ENCODE results near the gene CCND3.

DNA sequence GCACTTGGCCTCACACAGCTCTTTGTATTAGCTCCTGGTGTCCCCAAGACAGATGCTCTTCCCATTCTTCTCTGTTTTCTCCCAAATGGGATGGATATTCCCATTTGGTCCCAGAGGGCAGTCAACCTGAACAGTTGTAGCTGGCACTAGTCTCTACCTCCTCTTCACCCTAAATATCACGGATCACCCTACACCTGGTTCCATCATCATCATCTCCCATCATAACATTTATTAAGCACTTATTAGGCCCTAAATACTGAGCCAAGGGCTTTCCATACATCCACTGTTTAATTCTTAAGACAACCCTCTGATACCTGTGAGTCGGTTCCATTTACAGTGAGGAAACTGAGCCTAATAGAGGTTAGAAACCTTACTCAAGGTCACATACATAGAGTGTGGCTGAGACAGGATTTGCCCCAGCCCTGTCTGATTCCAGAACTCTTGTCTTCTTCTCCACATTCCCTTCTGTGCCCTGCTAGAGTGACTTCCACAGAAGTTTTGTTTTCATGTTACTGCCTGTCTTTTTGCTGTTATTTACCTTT is 15.4 kb downstream of the TREM1 start:
- RRBS: no CpG with 5 or more reads among the region's 2 CpGs

DNA sequence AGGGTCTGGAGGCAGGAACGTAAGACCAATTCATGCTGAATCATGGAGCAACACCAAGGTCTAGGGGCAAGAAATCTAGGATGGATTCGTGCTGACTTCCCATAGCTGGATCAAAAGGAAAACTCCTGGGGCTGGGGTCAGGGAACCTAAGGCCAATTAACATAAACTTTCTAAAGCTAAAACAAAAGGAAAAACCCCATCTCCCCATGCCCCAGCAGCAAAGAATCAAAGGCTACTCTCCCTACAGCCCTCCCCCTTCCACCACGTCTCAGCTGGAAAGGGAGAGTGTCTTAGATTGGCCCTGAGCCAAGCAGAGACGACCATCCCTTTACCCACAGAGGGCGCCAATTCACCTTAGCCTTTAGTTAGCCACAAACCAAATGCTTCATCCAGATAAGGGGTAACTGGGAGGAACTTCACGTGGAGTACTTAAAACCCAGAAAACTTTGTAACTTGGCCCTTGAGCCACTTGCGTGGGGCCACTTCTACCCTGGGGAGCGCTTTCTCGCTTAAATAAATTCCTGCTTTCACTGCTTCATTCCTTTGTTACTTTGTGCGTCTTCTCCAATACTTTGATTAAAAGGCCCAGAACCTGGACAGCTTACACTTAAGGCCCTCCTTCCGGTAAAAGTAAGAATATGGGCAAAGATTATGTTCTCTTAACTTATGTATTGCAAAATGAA is 7.5 kb downstream of the TREM1 start:
- RRBS: no CpG with 5 or more reads among the region's 11 CpGs

DNA sequence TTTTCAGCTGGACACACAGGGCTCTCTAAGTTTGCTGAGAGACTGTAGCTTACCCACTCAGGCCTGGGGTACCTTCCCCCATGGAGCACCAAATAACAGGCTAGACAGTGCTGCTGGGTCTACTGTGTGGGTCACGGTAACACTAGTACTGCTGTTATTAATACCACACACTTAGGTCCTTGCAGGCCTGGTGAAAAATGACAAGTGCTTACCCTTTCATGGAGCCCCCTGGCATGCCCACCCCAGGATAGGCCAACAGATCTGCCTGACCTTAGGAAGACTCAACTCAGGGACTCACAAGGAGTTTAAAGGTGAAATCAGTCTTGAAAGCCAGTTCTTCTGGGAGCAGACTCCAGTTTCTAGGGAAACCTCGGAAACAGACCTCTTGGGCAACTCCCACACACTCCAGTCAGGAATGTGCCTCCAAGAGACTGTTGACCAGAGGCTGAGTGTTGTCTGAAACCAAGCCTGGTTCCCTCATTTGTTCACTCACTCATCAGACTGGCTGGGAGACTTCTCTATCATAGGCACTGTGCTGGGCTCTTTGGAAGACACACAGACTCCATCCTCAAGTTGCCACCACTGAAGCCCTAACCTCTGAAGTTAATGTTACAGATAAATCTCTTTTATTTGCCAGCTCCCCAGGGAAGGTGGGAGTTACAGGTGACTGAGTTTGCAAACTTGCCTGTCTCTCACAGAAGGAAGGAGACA is 1.8 kb downstream of the TREM1 start:
- RRBS: no CpG with 5 or more reads among the region's 2 CpGs

DNA sequence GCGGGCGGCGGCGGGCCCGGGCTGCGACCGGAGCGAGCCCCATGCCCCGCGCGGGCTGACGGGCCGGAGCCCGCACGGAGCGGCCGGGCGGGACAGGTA is 440 bp downstream of the FOXP4 start:
- RRBS: 2% methylated on average over 7 of the region's 18 CpGs

- RRBS: no CpG with 5 or more reads among the region's 10 CpGs
These were observed 45.2 kb downstream of the FOXP4 start for GRCh38 chr6:41591220-41592025.

GRCh38 chr6:41599126-41600349 is 38.7 kb upstream of the MDFI start:
- RRBS: 56% methylated on average over 2 of the region's 28 CpGs

DNA sequence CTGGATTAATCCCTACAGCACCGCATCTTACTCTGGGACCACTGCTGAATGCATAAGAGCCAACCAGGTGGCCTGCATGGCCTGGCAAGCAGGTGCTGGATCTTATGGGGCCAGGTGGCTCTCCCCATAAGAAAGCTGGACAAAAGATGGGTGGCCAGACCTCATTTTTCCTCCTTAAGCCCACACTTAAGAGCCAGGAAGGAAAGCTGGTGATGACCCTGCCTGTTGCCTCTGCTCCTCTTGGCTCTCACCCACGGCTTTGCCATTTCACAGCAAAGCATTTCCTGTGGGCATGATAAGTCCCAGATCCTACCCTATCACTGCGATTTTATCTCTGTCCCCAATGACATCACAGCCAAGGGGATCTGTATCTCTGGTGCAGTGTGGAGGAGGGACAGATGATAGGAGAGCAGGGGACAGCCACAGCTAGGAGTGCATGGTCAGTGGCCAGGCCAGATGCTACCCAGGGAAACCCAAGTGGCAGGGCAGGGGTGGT is 5.0 kb downstream of the TFEB start:
- RRBS: no CpG with 5 or more reads among the region's 3 CpGs

DNA sequence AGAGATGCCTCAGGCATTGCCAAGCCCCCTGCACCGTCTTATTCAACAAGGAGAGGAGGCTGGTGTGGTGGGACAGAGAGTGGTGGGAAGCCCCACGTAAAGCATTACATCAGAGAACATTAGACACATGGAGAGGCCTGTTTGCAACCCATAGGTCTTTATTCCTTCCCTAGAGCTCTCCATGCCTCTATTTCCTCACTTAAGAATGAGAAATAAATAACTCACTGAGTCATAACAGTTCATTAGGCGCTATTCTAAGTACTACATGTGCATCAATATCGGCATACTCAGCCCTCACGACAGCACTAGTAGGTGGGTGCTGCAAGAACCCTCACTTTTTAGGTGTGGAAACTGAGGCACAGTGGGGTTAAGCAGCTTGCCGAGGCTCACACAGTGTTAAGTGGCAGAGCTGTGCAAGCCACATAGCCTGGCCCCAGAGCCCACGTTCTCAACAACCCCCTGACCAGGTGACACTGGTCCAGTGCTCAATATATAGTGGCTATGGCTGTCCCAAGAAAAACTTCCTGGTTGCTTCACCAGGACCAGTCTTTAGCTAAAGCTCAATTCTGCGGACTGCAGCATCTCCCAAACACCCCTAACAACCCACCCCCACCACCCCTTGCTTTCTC is 4.4 kb downstream of the TFEB start:
- RRBS: no CpG with 5 or more reads among the region's 8 CpGs

GRCh38 chr6:41917336-41918092 is 3.4 kb downstream of the MED20 start:
- RRBS: no CpG with 5 or more reads among the region's 11 CpGs

GRCh38 chr6:41941204-41942375 is at the start of gene CCND3:
TSS of gene CCND3 (minus strand) at chr6:41941808.
- RRBS: under 1% methylated on average over 18 of the region's 103 CpGs

DNA sequence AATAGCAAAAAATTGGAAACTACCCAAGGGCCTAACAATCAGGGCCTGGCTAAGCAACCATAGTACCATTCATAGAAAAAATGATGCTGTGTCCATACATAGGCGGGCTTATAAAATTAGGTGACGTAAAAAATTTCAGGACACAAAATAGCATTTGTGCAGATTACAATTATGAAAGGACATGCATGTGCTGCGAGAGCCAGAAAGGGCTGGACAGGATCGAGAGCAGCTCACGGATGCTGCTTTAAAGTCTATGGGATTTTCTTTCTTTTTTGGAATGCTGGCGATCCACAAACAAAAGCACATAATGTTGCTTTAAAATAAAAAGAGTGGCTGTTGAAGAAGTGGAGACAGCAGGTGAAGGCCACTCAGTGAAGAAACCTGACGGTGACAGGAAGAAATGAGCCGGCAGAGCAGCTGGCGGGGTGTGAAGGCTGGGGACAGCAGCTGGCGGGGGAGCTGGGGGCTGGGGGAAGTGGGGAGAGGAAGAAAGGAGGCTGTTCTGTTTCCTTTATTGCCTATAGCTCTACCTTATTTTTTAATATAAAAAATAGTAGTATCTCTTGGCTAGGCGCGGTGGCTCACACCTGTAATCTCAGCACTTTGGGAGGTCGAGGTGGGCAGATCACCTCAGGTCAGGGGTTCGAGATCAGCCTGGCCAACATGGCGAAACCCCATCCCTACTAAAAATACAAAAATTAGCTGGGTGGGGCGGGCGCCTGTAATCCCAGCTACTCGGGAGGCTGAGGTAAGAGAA is 42.6 kb upstream of the TAF8 start:
- RRBS: no CpG with 5 or more reads among the region's 18 CpGs

GRCh38 chr6:42016854-42017691 is 33.3 kb upstream of the TAF8 start:
- RRBS: no CpG with 5 or more reads among the region's 5 CpGs

- RRBS: no CpG with 5 or more reads among the region's 15 CpGs
These were observed 4.6 kb upstream of the TAF8 start for GRCh38 chr6:42045395-42046494.

- RRBS: 9% methylated on average over 2 of the region's 7 CpGs
These were observed 5.1 kb downstream of the C6orf132 start for GRCh38 chr6:42137258-42137753.

GRCh38 chr6:42140767-42142060 is 1.2 kb downstream of the C6orf132 start:
- RRBS: no CpG with 5 or more reads among the region's 20 CpGs

DNA sequence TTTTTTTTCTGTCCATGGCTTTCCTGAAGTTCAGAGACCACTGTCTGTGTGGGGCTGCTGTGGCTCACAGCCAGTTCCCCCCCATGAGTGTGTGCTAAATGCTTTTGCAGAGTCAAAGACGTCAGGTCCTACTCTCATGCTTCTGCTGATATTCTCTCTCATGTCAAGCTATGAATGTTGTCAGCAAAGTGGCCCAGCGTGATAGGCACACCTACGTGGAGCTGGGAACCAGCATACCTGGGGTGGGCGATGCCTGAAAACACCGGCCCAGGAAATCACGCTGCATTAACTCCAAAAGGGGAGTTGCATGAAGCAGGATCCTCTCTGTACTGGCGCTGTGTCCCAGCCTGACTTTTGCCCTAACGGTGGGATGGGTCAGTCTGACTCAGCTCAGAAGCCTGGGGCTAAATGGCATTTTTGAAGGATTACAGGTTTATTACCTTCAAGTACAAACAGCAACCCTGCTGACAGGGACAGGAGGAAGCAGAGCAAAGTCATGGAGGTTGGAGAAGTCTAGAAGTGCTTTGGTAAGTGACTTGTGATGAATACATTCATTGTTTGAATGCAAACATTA is 9.0 kb upstream of the MRPS10 start:
- RRBS: no CpG with 5 or more reads among the region's 8 CpGs

DNA sequence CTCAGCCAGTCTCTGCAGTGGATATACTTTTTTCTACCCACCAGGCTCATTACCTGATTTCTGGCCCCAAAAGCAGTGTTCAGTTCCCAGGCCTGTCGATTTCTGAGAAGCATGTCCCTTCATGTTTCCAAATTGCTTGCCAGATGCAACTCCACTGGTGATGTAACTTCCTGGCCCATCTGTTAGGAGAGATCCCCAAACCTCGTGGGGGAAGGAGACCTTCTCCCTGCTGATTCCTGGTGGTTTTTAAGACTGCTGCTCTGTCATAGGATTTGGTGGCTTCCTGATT is 31.6 kb upstream of the MRPS10 start:
- RRBS: no CpG with 5 or more reads among the region's 2 CpGs

DNA sequence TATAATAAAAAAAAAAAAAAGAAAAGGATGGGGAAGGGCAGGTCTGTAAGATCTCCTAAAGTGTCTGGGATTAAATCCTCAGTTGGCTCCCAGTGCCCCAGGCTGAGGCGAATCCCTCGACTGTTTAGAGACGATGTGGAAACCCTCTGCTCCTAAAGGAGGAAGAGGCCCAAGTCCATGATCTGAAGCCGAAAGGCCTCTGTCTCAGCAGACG is 69.5 kb upstream of the MRPS10 start:
- RRBS: no CpG with 5 or more reads among the region's 5 CpGs

DNA sequence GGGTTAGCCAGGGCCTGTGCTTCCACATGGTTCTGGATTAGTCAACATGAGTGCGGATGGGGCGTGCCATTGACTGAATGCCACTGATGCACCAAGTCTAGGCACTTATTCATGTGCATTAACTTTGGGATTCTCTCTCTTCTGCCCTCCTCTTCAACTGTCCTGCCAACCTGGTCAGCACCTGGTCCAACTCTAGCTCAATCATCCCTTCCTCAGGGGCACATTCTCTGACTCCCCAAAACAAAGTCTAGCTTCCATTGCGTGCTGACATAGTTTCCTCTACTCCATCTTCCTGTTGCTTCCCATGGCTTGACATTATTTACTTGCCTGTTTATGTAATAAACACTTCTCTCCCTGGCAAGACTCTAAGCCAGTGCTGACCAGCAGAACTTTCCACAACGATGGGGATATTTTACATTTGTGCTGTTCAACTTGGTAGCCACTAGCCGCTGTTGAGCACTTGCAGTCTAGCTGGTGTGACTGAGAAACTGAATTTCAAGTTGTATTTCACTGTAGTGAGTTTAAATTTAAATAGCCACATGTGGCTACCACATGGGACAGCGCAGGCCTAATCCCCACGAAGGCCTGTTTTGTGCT is 116.1 kb downstream of the TRERF1 start:
- RRBS: no CpG with 5 or more reads among the region's 7 CpGs

DNA sequence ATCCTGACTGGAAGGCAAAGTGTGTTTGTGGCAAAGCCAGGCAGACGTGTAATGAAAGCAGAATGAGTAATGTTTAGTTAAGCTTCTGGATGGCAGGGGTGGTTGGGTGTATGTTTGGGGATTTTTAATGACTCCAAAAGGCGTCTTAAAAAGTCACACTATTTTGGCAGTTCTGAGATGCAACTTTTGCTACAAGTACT is 94.1 kb downstream of the TRERF1 start:
- RRBS: no CpG with 5 or more reads among the region's 2 CpGs

All from non-pigmented ciliary epithelial cell (primary cell).